BJ (cell line): Measurements from ENCODE around the genes ZNF157, SYN1, SSX4B, RBM3 and HDAC6.

GRCh38 chrX:47231763-47232077 lies 1.1 kb upstream of the USP11 start:
- CAGE, long polyA plus RNA: no peak
- RRBS: no CpG with 5 or more reads among the region's 3 CpGs

DNA sequence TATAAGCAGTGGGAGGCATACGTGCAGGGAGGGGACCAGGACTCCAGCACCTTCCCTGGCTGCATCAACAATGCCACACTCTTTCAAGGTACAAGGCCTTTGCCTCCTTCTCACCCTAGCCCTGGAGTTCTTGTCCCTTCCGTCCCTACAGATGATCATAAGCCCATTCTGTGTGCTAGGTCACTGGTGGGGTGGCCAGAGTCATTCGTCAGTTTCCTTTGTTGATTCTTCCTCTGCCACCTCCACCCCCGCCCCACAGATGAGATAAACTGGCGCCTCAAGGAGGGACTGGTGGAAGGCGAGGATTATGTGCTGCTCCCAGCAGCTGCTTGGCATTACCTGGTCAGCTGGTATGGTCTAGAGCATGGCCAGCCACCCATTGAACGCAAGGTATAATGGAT lies 6.3 kb downstream of the USP11 start:
- CAGE, long polyA plus RNA: no peak
- RRBS: no CpG with 5 or more reads among the region's 7 CpGs

DNA sequence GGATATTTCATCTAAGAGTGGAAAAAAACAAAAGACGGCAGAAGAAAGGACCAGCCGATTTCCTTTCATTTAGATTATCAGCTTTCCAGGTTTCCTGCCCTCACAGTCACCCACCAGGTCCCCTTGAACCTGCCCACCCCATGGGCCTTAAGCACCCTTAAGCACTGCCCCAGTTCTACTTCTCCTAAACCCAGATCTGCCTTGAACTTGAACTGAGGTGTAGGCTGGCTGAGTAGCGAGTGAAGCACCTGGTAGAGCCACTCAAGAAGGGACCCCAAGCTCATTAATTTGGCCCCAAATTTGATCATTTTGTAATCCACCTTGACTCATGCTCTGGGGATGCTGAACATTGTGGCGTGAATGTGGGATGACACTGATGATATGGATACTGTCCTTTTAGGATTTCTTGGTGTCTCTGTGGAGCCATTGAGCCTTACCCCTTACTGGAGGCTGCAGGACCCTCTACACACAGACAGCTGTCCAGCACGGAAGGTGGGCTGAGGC lies at the start of gene ZNF157:
Gene ZNF157, plus strand, starts transcription at position 425 of the 504 bp plus-strand sequence.
- CAGE, long polyA plus RNA: no peak
- RRBS: no CpG with 5 or more reads among the region's 5 CpGs

DNA sequence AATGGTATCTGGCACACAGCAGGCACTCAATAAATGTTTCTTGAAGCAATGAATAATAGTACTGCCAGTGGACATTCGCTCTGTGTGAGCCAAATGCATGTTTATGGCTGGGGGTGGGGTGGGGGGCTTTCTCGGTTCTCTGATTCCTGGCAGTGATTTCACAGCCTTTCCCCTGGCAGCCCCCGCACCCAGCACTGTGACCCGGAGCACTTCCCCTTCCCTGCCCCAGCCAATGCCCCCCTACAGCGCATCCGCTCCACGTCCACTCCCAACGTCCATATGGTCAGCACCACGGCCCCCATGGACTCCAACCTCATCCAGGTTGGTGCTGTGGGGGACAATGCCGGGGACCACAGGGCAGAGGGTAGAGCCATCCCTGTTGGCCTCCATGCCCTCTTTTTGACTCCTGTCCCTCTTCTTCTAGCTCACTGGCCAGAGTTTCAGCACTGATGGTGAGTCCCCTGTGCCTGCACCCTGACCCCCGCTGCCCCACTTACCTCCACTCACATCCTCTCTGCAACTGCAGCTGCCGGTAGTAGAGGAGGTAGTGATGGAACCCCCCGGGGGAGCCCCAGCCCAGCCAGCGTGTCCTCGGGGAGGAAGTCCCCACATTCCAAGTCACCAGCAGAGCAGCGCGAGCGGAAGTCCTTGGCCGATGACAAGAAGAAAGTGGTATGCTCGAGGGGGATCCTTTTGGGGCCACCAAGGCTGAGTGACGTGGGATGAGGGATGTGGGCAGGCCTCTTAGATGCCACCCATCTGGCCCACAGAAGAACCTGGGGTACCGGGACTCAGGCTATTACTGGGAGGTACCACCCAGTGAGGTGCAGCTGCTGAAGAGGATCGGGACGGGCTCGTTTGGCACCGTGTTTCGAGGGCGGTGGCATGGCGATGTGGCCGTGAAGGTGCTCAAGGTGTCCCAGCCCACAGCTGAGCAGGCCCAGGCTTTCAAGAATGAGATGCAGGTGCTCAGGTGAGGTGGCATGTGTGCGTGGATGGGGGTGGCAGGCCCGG lies 5.8 kb downstream of the ARAF start:
- CAGE, long polyA plus RNA: no peak
- RRBS: no CpG with 5 or more reads among the region's 32 CpGs

DNA sequence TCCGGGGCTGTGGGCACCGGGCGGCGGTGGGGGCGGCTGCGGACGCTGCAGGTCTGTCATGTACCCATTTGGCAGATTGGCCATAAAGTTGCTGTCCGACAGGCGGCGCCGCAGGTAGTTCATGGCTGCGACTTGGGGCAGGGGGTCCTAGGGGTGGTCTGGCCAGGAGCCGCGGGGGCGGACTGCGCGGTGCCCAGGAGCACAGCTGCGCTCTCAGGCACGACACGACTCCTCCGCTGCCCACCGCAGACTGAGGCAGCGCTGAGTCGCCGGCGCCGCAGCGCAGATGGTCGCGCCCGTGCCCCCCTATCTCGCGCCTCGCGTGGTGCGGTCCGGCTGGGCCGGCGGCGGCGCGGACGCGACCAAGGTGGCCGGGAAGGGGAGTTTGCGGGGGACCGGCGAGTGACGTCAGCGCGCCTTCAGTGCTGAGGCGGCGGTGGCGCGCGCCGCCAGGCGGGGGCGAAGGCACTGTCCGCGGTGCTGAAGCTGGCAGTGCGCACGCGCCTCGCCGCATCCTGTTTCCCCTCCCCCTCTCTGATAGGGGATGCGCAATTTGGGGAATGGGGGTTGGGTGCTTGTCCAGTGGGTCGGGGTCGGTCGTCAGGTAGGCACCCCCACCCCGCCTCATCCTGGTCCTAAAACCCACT lies at the start of gene SYN1:
Gene SYN1, minus strand, starts transcription at position 252 of the 647 bp plus-strand sequence.
- CAGE, long polyA plus RNA: no peak
- RRBS: 2% methylated on average over 13 of the region's 71 CpGs

- CAGE, long polyA plus RNA: no peak
- RRBS: no CpG with 5 or more reads among the region's 4 CpGs
Measured at GRCh38 chrX:47802689-47803097, 34.0 kb upstream of the ZNF81 start.

DNA sequence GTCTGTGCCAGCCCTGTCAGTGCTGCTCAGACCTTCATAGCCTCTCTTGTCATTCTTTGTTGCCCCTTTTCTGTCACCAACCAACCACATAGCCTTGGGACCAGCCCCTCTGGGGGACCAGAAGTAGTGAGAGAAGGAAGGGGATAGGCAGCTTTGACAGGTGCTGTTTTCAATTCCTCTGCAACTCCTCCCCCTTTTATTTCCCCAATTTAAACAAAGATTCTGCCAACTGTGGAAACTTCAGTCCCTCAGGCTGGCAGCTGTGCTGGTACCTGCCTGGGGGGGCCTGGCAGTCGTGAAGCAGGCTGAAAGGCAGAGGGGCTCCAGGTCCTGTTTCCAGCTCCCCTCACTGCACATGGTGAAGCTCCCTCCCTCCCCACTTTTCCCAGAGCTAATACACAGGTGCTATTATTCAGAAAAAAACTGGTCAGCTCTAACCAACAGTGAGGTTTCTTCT lies 30.8 kb upstream of the ZNF81 start:
- CAGE, long polyA plus RNA: no peak
- RRBS: no CpG with 5 or more reads among the region's 1 CpG

DNA sequence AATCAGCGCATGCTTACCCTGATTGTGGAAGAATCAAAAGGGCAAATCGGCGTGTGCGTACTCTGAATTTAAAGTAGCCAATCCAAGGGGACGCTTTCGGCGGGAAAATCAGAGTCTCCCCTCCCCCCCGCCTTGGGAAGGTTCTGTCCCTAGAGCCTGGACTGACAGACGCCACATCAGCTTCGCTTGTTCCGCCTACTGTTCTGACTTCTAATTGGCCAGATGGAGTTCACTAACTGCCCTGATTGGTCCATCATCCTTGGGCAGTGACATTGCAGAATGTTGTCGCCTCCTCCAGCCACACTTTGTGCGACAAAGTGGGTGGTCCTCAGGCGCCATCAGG lies at the start of gene SSX4B:
Gene SSX4B, minus strand, starts transcription at position 116 of the 343 bp plus-strand sequence.
- CAGE, long polyA plus RNA: no peak
- RRBS: no CpG with 5 or more reads among the region's 14 CpGs

DNA sequence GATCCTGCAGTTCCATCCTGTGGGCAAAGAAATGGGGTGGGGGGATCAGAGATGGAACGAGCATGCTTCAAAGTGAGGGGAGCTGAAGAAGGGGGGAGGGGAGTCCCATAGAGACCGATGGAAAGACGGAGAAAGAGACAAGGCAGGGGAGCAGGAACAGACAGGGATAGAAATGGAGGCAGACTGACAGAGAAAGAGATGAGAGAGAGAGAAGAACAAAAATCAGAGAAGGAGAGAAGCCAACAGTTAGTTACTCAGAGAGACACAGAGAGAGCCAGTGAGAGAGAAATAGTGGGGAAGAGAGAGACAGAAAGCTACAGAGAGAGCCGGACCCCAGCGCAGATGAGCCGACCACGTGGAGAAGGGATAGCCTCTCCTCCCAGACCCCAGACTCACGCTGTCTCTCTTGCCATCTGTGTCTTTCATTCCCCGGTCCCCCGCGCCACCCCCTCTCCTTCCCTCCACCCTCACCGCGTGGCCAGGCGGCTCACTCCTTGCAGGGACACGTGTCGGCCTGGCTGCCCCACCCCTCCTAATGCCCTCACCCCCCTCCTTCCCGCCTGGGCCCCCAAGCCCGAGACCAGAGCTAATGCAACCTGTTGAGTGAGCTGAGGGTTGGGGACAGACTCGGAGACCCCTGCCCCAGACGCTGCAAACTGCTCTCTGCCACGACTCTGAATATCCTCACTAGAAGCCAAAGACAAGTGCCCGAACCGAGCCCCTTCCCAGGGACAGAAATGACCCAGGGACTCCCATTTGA lies 2.0 kb downstream of the SLC38A5 start:
- CAGE, long polyA plus RNA: no peak
- RRBS: 6% methylated on average over 5 of the region's 23 CpGs

GRCh38 chrX:48487150-48487595 lies 11.2 kb downstream of the FTSJ1 start:
- CAGE, long polyA plus RNA: no peak
- RRBS: no CpG with 5 or more reads among the region's 8 CpGs

- CAGE, long polyA plus RNA: no peak
- RRBS: no CpG with 5 or more reads among the region's 24 CpGs
Measured at GRCh38 chrX:48521263-48521762, 295 bp upstream of the EBP start.

- CAGE, long polyA plus RNA: no peak
- RRBS: no CpG with 5 or more reads among the region's 5 CpGs
Measured at GRCh38 chrX:48531461-48532085, 7.9 kb upstream of the TBC1D25 start.

DNA sequence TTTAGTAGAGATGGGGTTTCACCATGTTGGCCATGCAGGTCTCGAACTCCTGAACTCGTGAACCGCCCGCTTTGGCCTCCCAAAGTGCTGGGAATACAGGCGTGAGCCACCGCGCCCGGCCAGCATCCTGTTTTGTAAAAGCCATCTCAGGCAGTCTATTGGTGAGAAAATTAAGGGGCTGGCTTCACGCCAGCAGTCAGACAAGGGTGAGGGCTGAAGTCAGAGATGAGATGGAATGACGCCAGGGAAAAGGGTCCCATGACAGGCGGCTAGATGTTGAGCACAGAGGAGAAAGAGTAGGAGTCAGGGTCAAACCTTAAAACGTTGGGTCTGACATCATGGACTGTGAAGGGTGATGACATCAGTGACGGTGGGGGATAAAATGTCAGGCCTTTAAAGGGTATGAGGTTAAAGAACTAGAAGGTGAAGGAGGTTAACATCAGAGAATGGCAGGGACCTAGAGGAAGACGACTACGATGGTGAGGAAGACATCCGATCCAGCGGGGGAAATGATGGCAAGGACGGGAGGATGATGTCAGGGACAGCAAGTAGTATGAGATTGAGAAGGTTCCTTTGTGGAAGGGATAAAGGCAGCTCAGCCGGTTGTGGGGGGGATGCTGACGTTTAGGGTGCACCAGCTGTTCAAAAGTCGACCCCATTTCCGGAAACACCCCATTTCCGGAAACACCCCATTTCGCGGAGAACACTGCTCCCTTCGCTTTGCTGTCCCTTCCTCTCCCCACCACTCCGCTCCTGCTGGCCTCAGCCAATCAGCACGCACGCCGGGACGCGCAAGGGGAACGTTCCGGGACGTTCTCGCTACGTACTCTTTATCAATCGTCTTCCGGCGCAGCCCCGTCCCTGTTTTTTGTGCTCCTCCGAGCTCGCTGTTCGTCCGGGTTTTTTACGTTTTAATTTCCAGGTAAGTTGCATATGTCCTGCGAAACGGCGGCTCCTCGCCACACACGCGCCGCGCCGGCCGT lies at the start of gene RBM3:
Gene RBM3, plus strand, starts transcription at position 833 of the 983 bp plus-strand sequence.
- CAGE, long polyA plus RNA: start-site peak on the plus strand centred at position 832 of the sequence, 79 bp wide, 4,364 and 4,322 reads in 2 replicates
- RRBS: under 1% methylated on average over 26 of the region's 56 CpGs

GRCh38 chrX:48667467-48667956 lies 16.1 kb upstream of the WAS start:
- CAGE, long polyA plus RNA: no peak
- RRBS: no CpG with 5 or more reads among the region's 5 CpGs

- CAGE, long polyA plus RNA: start-site peak on the plus strand at chrX:48802100-48802233, 68 and 37 reads in 2 replicates
- RRBS: 0% methylated on average over 3 of the region's 38 CpGs
Measured at GRCh38 chrX:48801859-48802297, at the start of gene HDAC6. HDAC6 (plus strand) TSS chrX:48802067.

DNA sequence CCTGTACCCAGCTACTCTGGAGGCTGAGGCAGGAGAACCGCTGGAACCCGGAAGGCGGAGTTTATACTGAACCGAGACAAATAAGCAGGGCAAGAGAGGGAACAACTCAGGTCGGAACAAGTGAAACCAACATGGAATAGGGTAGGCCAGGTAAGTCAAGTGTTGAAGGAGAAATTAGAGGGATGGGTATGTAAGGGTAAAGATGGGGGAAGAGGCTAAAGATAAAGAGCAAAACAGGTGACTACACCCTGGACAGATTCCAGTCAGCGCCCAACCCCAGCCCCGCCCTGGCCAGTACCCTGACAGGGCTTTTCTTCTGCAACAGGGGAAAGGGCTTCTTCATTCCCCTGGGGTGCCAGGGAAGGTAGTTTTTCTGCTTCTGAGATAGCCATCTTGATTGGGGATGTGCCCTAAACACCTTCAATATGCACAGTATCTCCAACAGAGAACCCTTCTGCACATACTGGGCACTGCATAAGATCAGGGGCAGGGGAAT lies 1.1 kb upstream of the SLC35A2 start:
- CAGE, long polyA plus RNA: no peak
- RRBS: no CpG with 5 or more reads among the region's 7 CpGs

GRCh38 chrX:48938589-48939154 lies 18.7 kb downstream of the OTUD5 start:
- CAGE, long polyA plus RNA: no peak
- RRBS: no CpG with 5 or more reads among the region's 5 CpGs

- CAGE, long polyA plus RNA: no peak
- RRBS: no CpG with 5 or more reads among the region's 15 CpGs
Measured at GRCh38 chrX:49154704-49155593, 7.6 kb upstream of the MAGIX start.

- CAGE, long polyA plus RNA: no peak
- RRBS: no CpG with 5 or more reads among the region's 70 CpGs
Measured at GRCh38 chrX:49163551-49164522, 1.3 kb downstream of the MAGIX start.

DNA sequence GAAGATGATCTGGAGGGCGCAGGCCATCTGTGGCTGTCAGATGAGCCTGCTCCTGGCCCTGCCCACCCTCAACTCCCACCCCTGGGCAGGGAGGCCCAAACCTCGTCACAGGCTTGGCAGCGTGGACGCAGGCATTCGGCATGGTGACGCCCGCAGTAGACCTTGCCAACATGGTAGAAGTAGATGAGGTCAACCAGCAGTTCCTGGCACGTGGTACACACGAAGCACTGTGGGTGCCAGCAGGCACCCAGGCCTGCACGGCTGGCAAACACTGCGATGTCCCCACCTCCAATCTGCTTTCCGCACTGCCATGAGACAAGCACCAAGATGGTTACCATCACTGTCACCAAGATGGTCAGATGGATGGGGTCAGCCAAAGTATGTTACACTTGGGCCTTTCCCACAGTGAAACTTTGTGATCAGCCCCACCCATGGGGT lies 6.5 kb downstream of the PLP2 start:
- CAGE, long polyA plus RNA: no peak
- RRBS: no CpG with 5 or more reads among the region's 12 CpGs